Skeletal muscle satellite cell (primary cell): ENCODE data around the genes SPDYE6 and SRPK2.

DNA sequence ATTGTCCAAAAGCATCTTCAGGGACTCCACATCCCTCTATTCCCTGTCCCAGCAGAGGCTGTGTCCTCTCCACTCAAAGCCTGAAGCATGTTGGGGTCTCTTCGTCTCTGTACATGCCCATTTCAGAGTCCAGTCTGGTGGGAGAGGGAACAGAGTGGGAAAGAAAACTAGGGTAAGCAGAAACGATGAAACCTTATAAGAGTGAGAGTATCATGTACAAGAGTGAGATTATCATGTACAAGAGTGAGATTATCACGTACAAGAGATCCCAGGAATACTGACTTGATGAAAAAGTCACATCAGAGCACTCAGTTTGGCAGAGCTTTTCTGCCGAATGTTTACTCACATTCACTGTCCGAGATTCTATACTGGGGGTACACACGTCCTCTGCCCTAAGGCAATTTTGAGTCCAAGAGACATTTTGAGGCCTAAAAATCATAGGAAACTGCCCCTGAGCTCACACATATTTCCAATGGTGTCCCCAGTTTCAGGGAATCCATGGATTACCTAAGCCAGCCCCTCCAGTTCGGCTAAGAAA, at the start of gene SPDYE6:
Gene SPDYE6, minus strand, starts transcription at position 134 of the 538 bp plus-strand sequence.
- CAGE, long polyA plus RNA: no peak

DNA sequence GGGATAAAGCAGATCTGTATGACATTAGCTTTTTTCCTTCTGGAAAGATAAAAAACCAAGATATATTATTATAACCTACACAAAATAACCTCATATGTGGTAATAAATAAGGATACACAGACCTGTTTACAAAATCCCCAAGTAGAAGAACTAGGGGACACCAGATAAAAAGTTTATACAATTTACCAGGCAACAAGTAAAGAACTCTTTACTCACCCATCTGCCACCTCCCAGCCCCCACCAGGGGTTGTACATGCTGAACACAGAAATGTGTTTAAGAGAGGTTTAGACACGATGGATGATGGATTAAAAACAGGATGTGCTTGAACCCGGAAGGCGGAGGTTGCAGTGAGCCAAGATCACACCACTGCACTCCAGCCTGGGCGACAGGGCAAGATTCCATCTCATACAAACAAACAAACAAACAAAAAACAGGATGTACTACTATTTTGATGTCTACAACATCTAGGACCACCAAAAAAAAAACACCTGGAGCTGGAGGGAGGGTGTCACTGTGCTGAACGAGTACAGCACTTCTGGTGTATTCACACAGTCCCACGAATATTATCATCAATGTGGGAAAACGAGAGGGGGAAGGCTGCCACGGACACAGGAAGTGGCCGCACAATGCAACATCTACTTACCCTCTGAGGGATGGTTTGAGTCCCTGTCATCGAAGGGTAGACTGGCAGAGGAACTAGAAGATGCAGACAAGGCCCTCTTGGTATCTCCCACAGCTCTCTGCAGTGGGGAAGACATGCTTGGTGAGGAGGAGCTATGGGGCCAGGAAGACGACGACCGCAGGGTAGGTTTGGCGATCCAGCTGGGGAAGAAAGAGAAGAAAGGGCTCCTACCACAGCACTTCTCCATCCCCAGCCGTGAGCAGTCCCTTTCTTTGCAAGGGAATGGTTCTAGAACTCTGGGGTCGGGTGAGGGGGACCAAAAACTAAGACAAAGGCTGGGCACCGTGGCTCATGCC, 13.9 kb upstream of the PRKRIP1 start:
- CAGE, long polyA plus RNA: no peak

GRCh38 chr7:102426207-102426999, 7.0 kb upstream of the ORAI2 start:
- CAGE, long polyA plus RNA: no peak

DNA sequence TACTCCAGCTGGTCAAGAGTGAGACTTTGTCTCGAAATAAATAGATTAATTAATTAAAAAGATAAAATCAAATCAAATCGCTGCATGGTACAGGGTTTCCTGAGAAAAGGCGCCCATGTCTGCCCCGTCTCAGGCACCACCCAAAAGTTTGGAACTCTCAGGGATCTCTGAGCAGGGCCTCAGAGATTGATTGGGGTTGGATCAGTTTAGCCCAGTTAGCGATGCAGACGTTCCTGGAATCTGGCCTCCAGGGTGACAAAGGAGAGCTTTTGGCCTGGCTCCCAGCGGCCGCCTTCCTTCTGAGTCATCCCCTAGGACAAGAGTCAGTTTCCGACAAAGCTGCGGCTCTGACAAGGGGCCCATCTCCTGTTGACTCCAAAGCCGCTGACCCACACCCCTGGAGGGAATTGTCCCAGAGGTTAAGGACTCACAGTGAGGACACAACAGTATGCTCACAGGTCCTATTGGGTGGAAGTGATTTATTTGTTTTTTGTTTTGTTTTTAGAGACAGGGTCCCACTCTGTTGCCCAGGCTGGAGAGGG, 6.7 kb downstream of the ORAI2 start:
- CAGE, long polyA plus RNA: no peak

GRCh38 chr7:103308636-103309469, 11.6 kb downstream of the PMPCB start:
- CAGE, long polyA plus RNA: no peak

GRCh38 chr7:104710384-104710788, 303.6 kb upstream of the KMT2E start:
- CAGE, long polyA plus RNA: no peak

GRCh38 chr7:104929122-104929442, 84.9 kb upstream of the KMT2E start:
- CAGE, long polyA plus RNA: no peak

GRCh38 chr7:104936319-104937184, 77.5 kb upstream of the KMT2E start:
- CAGE, long polyA plus RNA: no peak

DNA sequence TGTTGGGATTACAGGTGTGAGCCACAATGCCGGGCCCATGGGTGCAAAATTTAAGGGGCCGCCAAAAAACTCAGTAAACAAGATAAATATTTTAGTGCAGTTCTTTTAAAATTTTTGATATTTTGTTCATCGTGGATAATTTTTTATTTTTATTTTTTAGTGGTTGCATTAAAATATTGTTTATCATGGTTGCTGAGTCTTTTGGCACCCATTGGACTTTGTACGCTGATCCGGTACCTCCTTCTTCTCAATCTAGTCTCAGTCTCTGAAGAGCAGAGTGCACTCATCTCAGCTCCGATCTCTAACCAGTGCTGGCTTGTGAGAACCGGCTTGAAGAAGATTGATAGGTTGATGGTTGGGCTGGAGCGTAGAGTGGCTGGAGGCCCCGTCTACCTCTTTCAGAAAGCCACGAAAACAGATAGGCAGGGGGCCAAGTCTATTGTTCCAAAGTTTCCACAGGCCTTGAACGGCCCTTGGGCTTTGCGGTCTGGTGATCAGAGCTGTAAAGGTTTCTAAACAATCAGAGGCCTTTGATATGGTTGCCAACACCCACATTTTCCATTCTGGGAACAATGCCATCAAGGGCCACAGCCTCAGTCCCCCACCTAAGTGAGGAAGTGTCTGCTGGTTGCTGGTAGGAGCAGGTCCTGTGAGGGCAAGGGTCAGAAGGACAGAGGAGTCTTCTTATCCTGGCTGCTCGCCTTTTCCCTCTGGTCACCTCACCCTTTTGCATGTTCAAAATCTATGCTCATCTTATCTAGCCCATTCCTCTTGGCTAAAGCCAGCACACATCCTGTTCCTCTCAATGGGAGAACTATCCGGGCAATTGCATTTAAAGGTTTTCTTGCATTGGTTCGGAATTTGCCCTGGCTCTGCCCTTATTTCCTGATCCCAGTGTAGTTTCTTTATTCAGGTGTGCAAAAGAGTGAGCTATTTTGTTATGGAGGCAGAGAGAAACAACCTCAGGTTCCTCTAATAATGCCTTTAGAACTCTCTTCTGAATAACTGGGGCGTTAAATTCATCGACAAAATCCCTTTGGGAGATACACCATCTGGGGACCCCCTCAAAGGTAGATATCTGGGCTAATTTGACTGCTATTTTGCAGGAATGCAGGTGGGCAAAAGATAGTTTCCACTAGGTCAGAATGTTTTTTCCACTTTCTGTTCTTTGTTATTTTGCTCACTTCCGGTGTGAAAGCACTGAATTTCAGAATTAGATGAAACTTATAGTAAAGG, 70.3 kb upstream of the KMT2E start:
- CAGE, long polyA plus RNA: no peak

DNA sequence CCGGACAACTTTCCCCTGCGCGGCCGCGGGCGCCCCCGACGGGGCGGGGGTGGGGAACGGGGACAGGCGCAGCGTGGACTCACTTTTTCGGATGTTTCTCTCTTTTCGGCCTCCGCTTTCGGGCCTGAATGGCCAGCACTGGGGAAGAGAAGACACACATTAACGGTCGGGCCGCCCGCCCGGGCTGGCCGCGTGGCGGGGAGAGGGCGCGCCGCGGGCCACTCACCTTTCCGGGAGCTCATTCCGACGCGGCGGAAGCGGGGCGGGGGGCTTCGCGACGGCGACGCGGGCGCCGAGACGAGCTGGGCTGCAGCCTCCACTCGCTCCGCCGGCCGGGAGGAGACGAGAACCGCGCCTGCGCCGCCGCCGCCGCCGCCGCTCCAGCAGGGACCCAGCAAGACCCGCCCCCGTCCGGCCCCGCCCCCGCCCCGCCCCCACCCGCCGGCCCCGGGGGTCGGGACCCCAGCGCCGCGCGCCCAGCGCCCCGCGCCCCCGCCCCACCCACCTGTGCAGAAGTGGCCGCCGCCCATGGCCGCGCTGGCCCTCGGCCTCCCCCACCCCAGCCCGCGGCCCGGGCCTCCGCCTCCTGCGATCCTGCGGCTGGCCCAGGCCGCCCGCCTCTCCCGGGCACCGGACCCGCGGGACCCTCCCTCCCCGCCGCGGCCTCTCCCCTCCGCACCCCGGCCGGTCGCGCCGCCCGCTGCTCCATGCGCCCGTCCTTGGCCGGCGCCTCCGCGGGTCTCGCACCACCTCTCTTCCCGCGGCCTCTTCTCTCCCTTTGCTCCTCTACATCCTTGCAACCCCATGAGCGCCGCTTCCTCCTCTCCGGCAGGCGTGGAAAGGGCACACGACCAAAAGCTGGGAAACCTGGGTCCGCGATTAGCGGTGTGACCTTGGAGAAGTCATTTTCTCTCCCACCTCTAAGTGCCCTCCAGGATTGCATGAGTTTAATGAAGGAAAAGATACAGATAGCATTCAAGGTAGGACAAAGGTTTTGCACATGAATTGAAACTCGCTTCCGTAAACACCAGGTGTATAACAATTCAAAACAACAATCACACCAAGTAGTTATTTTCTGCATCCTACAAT, at the start of gene SRPK2:
Gene SRPK2, minus strand, starts transcription at position 357 of the 1,089 bp plus-strand sequence.
- CAGE, long polyA plus RNA: no peak

DNA sequence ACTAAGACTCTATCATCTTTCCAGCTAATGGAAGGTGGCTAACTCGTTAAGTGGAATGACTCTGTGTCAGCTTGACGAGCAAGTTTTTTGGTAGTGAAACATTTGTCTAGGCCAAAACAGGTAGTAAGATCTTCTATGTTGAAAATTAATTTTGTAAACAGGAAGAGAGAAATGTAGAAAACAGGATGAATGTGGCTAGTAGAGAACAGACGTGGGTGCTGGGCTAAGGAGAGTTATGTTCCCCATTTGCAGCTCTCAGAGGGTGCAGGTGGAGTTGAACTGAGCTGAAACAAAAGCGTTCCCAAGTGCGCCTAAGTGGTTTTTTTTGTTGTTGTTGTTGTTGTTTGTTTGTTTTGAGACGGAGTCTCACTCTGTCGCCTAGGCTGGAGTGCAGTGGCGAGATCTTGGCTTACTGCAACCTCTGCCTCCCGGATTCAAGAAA, 59.5 kb upstream of the SRPK2 start:
- CAGE, long polyA plus RNA: no peak

- CAGE, long polyA plus RNA: no peak
These were observed 96.7 kb upstream of the EFCAB10 start for GRCh38 chr7:105677621-105678753.

- CAGE, long polyA plus RNA: no peak
These were observed 142.3 kb upstream of the EFCAB10 start for GRCh38 chr7:105723441-105724098.

DNA sequence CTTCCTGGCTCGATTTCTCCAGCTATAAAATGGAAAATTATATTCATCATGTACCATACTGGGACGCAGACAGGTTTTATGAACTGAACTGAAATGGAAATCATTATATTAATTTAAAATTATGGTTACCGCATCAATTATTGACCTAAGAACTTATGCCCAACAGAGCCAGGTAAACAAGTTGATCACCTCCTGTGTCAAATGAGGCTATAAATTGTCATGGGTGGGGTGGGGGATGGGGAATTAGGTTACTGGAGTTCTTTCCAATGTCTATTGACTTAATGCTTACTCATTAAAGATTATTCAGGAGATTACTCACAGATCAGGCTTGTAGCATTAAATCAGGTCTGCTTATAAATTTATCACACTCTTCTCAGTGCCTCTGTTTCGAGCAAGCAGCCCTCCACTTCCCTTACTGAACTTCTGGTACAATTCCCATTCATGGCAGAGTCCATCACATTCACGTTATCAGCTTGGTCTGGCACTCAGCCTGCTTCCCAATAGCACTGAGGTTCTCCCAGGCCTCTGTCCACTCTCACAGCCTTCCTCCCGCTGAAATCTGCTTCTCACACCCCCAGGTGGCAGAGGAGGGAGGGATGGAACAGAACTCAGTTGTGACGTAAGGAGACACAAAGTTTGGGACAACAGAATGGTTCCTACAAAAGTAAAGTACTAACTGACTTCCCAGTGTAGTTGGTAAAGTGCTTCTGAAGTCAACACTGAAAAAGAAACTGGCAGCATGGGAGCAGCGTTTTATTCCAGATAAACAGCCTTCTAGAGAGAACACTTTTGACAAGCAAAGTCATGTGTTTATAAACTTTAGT, 81.7 kb downstream of the ATXN7L1 start:
- CAGE, long polyA plus RNA: no peak

DNA sequence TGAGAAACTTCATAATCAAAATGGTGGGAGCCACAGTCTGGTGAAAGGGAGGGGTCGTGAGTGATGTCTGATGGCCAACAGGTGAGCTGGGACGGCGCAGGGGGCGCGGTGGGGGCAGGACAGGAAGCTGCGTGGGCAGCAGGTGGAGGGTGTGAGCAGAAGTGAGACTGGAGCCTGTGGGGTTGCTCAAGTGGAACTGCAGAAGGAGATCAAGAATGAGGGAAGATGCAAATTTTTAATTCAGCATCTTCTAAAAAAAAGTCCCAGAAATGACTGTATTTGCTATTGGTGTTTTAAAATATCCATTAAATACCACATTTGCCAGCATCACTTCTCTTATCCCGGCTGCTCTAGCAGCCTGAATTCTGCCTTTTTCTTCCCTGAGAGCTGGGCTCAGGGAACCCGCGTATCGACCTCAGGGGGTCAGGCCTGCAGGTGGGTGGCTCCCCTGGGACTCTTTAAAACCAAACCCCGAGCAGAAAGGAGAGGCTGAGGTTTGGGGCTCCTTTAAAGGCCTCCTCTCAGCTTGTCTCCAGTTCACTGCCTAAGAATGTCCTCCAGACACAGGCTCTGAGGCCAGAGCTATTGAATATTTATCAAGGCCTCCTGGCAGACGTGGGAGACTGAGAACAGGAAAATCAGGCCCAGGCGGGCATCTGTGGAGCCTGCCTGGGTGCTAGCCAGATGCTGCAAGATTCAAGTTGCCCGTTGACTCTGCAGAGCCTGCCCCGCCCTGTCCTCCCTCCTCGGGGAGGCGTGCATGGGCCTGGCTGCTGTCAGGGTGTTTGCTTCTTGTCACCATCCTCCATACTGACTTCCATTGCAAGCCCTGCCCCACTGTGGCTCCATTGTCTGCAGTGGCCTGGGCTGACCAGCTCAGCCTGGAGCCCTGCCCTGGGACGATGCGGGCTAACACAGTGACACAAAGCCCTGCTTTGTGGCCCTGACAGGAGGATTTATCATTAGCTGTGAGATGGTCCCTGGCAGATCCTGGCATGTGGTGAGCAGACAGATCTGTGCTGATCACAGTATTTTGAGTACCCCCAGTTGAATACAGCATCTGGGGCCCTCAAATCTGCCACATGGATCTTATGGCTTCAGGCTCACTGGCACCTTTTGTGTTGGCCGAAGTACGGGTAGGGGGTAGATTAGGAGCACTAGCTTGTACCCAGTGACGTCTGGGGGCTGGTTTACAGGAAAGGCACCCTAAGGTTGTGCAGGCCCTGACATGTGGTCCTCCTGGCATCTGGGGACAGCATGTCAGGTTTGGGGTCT, 53.7 kb downstream of the SYPL1 start:
- CAGE, long polyA plus RNA: no peak

DNA sequence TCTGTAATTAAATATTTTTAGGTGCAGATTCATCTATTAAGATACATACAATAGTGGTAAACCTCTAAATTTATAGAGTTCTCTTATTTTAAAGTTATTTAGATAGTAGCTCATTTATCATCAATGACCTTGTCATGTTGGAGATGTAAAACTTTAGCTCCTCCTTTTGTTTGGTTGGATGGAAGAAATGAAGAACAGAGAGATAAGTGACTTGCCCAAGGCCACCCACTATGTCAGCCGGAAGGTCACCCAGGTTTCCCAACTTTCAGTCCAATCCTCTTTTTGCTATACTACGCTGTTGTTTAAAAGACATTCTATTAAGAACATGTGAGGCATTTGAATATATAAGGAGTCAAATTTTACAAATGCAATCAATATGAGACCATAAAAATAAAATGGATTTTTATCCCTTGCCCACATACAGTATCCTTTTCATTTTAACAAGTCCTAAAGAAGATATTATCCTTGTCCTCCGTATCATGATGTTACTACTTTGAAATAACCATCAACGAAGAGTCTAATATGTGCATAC, 18.8 kb downstream of the NAMPT start:
- CAGE, long polyA plus RNA: no peak

- CAGE, long polyA plus RNA: no peak
These were observed 13.3 kb downstream of the NAMPT start for GRCh38 chr7:106271460-106271923.

DNA sequence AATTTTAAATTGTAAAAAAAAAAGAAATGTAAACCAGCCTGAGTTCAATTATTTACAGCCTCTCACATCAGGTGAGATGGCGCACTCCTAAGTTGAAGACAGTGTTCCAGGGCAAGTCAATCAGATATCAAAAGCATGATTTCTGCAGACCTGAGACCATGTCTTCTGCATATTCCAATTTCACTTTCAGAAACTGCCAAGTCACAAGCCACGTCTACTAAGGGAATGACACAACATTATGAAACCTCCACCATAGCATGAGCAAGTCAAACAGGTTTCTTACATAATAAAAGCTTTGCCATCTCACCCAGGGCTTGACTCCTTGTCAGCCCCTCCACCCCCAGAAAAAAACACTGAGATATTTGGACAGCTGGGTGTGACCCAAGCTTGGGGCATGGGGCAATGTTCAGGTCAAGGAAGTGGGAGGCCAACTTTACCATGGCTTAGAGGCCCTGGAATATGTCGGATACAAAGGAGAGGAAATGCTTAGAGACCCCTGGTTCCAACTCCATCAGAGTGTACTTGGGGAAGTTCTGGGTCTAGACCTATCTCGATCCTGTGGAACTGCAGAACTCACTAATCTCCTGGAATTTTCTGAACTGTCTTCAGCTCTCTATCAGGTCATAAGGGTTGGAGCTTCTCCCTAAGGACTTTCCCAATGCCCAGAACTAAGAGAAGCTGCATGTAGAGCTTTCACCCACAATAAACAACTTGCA, 80.5 kb upstream of the NAMPT start:
- CAGE, long polyA plus RNA: no peak

DNA sequence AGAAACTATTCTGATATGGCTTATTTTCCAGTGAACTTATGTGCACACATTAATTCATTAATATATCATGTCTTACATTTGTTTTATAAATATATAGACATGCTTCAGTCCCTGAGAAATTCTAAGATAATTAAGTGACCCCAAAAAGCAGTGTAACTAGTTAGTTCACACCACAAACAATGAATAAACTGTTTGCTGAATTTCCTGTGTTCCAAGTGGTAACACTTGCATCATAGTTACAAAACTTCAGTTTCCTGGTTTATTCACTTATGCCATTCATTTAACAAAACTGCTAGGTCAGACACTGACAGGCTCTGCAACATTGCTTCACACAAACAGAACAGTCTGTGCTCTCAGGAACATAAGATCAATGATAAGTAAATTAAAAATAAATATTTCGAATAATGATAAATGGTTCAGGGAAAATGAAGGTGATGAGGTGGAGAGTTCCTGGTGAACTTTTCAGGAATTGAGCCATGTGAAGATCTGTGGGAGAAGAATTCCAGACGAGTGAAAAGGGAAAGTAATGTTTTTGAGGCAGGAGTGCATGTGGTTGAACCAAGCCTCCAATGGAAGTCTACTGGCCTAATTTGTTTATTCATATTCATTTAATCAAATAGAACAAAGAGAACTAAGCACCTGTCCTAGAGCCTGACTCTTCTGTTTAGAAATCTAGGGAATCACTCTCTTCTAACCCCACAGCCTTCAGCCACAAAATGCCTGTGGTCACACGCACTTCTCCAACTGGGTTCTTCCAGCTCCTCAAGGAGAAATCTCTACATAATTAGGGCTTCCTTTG, 133.4 kb upstream of the NAMPT start:
- CAGE, long polyA plus RNA: no peak

GRCh38 chr7:106485160-106485868, 175.6 kb downstream of the CCDC71L start:
- CAGE, long polyA plus RNA: no peak